HT1080 (cell line): ENCODE data around the genes BCL11B and HHIPL1.

GRCh38 chr14:98351637-98351916, 920.4 kb downstream of the BCL11B start:
RAMPAGE:
- cytosol, long total RNA: no peak
- long total RNA: no peak
- nucleus, long total RNA: no peak

DNA sequence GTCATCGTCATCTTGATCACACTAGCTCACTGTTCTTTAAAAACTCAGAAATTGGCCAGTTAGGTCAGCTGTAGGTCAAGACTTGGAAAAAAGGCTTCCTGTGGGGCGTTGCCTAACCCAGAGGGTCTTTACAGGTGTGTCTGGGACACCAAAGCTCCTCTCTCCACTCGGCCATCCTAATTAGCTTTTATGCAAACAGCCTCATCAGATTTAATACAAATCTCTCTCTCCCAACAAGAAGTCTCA, 239.4 kb downstream of the BCL11B start:
RAMPAGE:
- cytosol, long total RNA: no peak
- long total RNA: no peak
- nucleus, long total RNA: no peak

DNA sequence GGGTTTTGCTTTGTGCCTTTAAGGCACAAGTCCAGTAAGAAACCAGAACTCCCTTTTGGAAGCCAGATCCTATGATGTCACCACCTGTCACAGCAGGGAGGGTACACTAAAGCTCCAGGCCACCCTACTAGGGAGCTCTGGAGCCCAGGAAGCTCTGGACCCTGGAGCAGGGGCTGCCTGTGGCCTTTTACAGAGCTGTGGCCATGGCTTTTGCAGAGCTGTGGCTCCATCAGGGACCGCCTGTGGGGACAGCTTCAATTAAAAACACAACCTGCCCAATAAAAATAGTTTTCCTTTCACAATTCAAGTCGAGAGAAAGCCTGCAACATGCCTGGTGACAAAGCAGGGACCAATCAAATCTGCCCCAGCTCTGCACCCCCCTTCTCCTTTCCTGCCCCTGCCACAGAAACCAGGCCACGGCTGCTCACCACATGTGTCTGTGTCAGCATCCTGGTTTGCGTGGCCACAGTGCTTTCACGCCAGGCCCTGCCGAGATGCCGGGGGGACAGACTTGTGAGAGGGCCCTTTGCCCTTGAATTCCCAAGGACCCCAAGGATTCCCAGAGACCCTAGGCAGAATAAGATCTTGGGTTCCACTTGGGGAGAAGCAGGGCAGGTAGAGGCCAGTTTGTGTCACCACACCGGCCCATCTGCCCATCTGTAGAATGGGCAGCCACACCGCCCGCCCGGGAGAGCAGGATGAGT, 41.8 kb downstream of the BCL11B start:
RAMPAGE:
- cytosol, long total RNA: no peak
- long total RNA: no peak
- nucleus, long total RNA: no peak

GRCh38 chr14:99231869-99232579, 40.0 kb downstream of the BCL11B start:
RAMPAGE:
- cytosol, long total RNA: no peak
- long total RNA: no peak
- nucleus, long total RNA: no peak

RAMPAGE:
- cytosol, long total RNA: no peak
- long total RNA: no peak
- nucleus, long total RNA: no peak
Observed at GRCh38 chr14:99271432-99272522, at the start of gene BCL11B. Gene BCL11B (minus strand): TSS chr14:99272197.

DNA sequence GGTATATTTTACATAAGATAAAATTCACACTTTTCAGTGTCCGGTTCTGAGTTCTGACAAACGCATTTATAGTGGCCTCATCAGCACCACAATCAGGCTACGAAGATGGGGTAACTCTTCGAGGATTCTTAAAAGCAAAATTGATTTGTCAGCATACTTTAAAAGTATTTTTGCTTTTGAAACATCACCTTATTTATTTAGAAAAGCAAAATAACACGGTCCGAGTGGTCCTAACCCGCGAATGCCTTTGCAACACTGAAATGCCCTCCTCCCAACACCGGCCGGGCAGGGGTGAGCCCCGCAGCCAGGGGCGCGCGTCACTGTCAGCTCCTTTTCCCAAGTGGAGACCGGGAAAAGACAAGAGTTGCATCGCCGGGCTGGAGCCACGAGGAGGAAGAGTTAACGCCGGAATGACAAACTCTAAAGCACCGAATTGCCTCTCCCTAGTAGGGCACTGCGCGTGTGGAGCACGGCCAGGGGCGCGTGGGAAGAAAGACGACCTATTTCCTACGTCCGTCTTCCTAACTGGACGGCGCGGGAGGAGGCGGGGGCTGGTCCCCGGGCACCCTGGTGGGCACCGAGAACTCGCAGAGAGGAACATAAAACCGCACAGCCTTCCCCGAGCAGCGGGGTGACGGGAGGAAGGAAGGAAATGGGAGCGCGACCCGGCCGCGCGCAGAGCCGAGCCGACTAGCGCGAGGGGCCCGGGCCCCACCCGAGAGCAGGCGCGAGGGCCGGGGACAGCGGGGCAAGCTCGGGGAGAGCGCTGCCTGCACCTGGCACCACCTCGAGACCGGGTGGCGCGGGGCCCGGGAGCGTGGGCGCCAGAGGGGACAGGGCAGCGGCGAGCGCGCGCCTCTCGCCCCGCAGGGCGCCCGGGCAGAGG, 807 bp downstream of the SETD3 start:
RAMPAGE:
- cytosol, long total RNA: no peak
- long total RNA: no peak
- nucleus, long total RNA: no peak

GRCh38 chr14:99509841-99510984, 29.0 kb downstream of the CCNK start:
RAMPAGE:
- cytosol, long total RNA: no peak
- long total RNA: no peak
- nucleus, long total RNA: no peak

DNA sequence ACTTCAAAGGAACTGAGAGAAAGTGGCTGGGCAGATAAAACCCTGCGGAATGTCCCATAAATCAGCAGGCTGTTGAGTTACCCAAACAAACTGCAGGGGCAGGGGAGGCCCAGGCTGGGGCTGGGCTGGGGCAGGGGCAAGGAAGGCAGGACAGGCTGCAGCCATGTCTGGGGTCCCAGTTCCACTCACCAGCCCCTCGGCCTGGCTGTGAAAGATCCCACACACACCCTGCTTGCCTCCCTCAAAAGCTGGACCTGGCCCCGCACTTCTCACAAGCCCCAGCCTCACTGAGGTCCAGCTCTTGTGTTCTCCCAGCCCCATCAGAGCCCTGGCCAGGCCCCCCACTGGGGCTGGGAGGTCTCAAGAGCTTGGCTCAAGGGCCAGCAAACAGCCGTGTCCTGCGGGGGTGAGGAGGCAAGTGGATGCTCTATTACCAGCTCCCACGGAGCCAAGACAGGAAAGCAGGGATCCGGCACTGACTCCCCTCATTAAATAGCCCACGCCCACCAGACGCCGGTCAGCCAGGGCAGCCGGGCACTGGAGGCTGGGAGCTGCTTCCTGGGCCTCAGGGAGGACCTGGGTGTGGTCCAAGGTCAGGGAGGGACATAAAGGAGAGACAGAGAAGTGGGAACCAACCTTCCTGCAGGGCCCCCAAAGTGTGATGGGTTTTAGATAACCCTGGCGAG, 42.0 kb downstream of the CCNK start:
RAMPAGE:
- cytosol, long total RNA: no peak
- long total RNA: no peak
- nucleus, long total RNA: no peak

GRCh38 chr14:99590558-99591443, 13.2 kb downstream of the CCDC85C start:
RAMPAGE:
- cytosol, long total RNA: no peak
- long total RNA: no peak
- nucleus, long total RNA: no peak

DNA sequence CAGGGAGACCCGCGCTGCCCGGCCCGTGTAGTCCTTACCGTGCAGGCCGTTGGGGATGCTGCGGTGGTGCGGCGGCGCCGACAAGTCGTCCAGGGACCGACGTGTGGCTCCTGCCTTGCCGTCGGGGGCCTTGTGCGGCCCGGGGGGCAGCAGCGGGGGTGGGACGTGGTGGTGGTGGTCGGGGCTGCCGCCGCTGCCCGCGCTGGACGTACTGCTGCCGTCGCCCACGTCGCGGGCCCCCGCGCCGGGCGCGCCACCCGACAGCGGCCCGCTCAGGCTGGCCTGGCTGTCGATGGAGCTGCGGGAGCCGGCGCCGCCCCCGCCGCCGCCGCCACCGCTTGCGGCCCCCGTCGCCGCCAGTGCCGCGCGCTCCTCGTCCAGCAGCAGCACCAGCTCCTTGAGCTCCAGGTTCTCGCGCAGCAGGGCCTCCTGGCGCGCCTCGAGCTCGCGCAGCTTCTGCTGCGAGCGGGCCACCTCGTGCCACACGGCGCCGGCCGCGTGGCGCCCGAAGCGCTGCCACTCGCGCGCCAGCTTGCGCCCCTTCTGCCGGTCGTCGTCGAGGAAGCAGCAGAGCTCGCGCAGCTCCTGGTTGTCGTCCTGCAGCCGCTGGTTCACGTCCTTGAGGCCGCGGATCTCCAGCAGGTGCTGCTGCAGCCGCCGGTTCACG, 745 bp downstream of the CCDC85C start:
RAMPAGE:
- cytosol, long total RNA: no peak
- long total RNA: no peak
- nucleus, long total RNA: no peak

DNA sequence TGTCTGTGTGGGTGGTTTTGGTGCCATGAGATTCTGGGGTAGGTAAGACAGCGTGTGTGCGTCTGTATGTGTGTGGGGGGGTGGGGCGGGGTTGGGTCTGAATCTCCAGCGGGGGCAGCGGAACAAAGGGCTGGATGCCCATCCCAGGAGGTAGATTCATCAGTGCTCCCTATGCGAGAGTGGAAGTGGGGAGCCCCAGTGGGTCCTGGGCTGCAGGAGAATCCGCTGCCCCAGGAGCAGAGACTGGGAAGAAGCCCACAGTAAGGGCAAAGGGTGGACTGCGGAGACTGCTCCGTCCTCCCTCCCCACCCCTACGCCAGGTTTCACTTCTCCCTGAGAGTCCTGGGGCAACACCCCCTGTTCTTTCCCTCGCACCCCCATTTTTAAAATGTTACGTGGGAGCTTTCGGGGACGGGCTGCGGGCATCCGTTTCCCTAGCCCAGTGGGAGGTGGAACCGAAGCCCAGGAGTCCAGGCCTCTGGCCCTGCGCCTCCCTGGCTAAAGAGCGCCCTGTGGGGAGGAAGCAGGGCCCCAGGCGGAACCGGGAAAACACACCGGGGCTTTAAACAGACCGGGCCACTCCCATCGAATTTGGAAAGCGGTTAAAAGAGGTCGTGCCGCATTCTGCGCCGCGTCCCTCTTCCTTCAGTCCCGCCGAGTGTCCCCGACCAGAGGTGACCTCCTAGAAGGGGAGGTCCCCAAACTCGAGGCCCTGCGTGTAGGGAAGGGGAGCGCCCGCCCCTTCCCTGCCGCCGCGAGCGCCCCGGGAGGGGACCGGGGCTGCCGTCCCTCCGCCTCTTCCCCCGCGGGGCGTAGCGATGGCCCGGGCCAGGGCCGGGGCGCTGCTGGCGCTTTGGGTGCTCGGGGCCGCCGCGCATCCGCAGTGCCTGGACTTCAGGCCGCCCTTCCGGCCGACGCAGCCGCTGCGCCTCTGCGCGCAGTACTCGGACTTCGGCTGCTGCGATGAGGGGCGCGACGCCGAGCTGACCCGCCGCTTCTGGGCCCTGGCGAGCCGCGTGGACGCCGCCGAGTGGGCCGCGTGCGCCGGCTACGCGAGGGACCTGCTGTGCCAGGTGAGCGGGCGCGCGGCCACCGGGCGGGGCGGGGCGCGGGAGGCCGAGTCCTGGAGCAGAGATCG, at the start of gene HHIPL1:
Gene HHIPL1 (plus strand): TSS at position 740 of the 1,138 bp plus-strand sequence.
RAMPAGE:
- cytosol, long total RNA: no peak
- long total RNA: no peak
- nucleus, long total RNA: no peak

DNA sequence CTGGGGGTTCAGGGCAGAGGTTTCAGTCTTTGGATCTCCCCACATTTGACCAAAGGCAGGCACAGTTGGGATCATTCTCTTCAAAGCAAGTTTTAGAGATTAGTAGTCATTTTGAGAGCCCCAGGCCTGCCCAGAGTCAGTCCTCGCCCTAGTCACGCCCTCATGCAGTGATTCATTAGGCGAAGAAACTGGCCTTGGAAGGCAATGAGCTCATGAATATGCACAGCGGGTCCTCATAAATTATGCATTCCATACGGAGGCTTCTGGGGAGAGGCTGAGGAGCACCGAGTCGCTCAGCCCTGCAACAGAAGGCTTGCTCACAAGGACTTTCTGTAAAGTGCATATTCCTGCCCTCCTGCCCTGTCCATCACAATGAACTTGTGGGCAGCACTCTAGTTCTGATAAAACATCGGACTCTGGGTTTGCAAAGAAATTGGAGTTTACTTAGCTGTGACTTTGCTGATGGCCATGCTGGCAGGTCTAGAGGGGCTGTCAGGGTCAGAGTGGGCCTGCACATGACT, 34.7 kb upstream of the EML1 start:
RAMPAGE:
- cytosol, long total RNA: no peak
- long total RNA: no peak
- nucleus, long total RNA: no peak

DNA sequence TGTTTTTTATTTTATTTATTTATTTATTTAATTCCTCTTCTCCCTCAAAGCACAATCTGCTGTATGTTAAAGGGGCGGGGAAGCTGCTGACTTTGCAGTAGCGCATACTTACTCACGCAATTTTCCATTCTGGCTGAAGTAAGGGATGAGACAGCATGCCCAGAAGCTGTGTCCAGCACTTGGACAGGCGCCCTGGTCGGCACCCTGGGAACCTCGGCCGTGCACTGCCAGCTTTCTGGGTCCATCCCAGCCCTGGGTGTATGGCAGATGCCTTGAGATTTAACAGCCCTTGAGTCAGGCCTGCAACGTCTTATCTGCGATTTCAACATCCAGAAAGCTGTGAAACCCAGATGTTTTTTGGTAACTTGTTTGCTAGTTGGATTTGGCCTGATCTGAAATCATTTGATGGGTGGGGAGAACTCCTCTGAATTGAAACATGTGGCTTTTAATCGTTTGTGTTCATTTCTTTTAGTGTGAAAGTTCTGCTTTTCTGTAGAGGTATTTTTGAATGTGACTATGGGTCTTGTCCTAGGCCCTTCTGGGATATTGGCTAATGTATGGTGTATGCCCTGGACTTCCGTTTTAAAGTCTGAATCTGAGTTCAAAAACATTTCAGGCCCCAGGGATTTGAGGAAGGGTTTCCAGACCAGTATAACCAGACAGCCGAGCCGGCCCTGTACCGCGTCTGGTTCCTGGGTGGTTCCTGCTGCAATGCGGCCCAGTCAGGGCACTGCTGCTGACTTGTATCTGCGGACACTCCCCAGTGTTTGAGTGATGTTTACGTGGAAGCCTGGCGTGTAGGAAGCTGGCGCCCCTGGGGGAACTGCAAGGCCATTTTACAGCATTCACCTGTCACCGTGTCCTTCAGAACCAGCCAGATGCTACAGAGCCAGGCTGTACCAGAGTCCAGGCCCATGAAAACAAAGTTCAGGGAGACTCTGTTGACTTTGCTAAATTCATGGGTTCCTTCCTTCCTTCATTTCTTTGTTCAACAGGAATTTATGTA, 16.4 kb downstream of the EML1 start:
RAMPAGE:
- cytosol, long total RNA: no peak
- long total RNA: no peak
- nucleus, long total RNA: no peak

GRCh38 chr14:100071456-100071910, 6.3 kb downstream of the EVL start:
RAMPAGE:
- cytosol, long total RNA: no peak
- long total RNA: no peak
- nucleus, long total RNA: no peak

DNA sequence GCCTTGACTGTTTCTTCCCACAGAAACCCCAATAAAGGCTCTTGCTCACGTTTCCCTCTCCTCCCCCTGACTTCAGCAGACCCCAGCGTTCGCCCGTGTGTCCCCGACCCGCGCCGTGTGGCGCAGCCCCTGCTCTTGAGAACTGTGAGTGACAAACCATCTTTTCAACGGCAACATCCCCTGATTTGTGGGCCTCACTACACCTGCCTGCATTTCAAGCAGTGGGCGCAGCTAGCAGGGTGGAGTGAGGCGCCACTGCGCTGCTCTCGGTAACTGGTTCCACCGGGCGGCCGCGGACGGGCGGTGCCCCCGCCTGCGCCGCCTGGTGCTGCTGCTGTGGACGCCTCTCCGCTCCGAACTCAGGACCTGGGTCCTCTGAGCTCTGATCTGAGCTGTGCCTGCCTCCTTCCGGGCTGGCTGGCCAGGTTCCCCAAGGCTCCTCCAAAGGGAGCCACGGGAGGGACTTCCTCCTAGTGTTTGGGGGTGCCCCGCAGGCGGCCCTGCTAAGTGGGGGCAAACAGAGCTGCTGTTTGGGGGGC, 5.9 kb upstream of the DEGS2 start:
RAMPAGE:
- cytosol, long total RNA: no peak
- long total RNA: no peak
- nucleus, long total RNA: no peak

DNA sequence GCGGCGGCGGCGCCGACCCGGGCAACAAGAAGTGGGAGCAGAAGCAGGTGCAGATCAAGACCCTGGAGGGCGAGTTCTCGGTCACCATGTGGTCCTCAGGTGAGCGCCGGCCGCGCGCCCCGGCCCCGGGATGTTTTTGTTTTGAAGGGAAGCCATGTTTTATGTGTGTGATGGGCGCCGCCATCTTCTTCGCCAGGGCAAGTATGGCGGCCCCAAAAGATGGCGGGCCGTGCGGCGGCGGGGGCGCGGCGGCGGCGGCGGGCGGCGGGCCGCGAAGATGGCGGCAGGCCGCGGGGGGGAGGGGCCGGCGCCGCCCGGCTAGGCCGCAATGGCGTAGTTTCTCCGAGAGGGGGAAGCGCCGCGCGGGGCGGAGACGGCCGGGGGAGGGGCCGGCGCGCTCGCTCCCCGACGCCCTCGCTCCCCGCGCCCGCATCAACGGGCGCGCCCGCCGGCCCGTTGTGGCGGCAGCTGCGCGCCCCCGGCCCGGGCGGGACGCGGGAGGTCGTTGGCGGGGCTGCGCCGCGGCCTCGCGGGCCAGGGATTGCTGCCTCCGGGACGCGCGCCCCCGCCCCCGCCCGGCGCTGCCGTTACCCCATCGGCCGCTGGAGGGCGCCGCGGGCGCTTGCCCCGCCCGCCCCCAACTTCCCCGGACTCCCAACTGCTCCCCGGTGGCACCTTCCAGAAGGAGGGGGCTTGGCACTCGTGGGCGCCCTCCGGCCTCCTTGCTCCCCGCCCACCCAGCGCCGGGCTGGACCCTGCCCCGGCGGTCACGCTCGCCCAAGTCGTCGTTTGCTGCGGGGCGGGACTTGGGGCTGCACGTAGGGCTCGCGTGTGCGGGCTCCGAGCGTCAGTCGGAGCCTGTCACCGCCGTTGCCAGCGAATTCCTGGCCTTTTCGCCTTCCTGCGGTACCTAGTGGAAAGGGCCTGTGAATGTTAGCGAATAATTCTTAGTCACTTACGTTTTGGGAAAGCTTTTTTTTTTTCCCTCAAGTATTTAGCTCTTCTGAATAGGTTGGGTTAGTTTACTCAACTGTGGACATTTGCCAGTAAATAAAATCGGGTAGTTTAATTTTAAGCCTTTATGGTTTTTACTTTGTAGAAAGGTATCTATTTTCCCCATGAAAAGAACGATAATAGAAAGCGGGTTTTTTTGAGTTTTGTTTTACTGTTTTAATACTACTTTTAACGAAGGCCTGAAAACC, 1.3 kb downstream of the YY1 start:
RAMPAGE:
- cytosol, long total RNA: no peak
- long total RNA: no peak
- nucleus, long total RNA: no peak

DNA sequence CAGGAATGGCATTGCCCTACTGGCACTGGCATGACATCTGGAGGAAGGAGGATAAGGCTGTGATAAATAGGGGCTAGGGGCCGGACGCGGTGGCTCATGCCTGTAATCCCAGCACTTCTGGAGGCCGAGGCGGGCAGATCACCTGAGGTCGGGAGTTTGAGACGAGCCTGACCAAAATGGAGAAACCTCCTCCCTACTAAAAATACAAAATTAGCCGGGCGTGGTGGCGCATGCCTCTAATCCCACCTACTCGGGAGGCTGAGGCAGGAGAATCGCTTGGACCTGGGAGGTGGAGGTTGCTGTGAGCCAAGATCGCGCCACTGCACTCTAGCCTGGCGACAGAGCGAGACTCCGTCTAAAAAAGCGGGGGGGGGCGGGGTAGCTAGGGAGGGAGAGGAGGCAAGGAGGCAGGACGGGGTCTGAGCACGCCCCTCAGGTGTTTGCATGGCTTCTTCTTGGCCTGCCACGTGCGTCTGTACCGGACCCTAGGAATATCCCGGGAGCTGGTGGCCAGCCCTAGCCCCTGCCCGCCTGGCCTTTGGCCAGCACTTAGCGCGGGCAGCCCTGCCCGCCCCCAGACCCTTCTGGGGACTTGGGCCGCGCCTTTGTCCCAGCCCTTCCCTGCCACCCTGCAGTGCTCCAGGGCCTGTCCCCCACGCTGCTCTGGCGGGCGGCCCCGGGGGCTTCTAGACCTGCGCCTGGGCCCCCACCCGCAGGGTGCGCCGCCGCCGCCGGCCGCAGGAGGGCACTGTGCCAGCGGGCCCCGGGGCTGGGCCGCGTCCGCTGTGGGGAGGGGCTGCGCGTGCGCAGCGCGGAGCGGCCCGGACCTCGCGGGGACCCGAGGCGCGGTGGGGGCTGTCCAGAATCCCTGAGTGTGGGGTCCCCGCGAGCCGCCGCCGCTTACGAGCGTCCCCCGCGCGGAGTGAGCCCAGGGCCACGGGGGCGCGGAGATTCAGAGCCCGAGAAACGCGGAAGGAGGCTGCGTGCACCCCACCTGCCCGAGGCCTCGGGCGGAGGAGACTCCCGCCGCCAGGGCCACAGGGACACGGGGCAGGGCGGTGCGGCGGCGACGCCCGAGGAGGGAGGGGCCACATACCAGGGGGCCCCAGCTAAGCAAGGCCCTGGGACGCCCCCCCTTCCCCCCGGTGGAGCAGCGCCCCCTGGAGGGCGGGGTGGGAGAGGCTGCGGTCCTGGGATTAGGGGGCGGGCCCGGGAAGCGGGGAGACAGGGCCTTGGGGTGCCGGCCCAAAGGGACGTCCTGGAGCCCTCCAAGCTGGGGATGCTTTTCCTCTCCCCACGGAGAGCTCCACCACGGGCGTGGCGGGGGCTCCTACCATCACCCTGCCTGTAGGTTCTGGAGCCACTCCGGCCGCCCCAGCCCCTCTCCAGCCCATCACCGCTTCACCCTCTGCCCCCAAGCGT, 21.1 kb downstream of the SLC25A29 start:
RAMPAGE:
- cytosol, long total RNA: no peak
- long total RNA: no peak
- nucleus, long total RNA: no peak

DNA sequence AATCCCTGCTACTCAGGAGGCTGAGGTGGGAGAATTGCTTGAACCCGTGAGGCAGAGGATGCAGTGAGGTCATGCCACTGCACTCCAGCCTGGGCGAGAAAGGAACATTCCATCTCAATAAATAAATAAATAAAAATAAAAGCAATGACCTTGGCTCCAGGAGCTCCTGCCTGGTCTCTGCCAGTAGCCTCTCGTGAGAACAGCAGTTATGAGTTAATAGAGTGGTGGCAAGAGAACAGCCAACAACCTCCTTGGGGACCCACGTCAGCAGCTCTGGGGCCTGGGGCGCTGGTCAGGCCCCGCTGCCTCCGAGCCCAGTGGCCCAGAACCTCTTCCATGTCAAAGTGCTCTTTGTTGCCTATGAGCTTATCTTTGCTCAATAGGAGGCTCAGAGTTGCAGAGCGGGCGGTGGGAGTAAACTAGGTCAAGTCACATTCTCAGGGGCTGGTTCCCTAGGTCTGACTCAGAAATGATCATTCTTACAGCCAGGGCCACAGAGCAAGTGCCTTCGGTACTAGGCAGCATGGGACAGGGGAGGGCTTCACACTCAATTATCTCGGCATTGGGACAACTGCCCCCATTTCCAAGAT, 12.2 kb downstream of the SLC25A29 start:
RAMPAGE:
- cytosol, long total RNA: no peak
- long total RNA: no peak
- nucleus, long total RNA: no peak

GRCh38 chr14:100323622-100324244, 594 bp downstream of the SLC25A47 start:
RAMPAGE:
- cytosol, long total RNA: no peak
- long total RNA: no peak
- nucleus, long total RNA: no peak

DNA sequence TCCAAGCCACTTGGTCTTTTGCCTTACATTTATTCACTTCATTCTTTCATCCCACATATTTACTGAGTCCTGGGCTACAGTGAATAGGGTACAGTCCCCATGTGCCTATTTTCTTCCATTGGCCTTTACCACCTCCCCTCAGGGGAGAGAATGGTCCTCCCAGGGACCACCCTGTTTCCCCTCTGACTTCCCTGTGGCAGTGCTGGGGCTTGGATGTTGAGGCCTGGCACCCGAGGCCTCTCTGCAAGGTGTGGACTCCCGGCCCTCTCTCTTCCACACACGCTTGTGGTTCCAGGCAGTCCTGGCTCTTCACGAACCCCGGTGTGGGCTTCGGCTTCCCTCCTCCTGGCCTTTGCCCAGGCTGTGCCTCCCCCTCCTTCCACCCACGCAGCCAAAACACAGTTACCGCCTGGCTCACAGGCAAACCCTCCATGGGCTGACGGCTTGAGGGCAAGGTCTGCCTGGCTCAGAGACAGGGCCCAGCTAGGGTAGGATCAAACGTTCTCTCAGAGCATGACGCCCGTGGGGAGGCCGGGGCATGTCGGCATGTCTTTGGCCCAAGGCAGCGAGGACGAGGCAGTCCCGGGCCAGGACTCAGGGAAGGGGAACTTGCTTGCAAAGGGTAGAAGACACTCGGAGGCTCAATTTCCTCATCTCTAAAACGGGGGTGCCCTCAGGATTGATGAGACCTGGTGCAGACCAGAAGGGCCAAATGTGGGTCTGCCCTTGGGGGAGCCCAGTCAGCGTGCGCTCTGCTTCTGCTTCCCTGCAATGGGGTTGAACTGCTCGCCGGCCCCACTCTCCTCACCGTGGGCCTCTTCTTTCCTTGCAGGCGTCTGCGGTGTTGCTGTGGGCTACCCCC, 2.0 kb downstream of the SLC25A47 start:
RAMPAGE:
- cytosol, long total RNA: no peak
- long total RNA: no peak
- nucleus, long total RNA: no peak